ENCODE results near the gene BNIP3.

DNA sequence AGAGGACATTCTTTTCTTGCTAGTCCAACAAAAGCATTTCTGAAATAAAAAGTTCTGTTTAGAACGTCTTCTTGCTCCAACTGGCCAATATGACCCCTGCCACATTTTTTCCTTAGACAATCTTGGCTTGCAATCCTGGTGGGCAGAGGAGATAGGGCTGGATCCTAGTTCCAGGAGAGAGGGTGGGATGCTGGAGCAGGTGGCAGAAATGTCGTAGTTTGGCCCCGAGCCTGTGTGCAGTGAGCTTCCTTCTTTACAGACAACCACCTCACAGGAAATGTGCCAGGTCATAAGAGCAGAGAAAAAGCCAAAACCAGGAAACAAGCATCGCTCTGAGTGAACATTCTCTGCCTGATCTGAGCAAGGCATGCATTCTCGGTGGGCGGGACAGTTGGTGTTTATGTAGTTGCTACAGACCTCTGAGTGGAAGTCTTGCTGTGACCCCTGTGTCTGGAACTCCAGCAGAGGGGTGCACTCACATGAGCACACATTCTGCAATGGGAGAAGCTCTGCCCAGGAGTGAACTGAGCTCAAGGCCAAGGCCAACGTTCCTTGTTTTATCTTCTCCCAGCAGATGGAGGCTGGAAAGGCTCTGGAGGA lies 230.2 kb downstream of the TCERG1L start:
- PRO-cap, 3 experiments, result no peak in any of the 3 experiments
- RAMPAGE, long total RNA, result no peak

GRCh38 chr10:131905969-131906482 lies 5.2 kb downstream of the PPP2R2D start:
- PRO-cap, 3 experiments, result no peak in any of the 3 experiments
- RAMPAGE, long total RNA, result no peak

DNA sequence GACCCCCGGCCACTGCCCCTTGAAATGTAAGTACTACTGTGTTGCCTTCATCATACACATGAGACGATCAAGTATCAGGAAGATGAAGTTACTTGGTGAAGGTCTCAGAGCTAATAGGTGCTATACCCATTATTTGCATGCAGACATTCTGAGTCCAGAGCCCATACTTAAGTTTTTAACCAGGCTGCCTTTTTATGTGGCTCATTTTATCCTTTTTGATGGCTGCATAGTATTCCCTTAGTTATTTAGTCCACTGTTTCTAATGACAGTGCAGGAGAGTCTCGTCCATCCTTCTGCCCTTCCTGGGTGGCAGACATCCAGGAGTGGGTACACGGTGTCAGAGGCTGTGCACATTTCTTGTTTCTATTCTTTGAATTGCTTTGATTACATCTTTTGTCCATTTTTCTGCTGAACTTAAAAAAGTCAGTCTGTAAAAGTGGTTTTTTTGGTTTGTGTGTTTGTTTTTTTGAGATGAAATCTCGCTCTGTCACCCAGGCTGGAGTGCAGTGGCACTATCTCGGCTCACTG lies 11.8 kb downstream of the PPP2R2D start:
- PRO-cap, 3 experiments, result no peak in any of the 3 experiments
- RAMPAGE, long total RNA, result no peak

DNA sequence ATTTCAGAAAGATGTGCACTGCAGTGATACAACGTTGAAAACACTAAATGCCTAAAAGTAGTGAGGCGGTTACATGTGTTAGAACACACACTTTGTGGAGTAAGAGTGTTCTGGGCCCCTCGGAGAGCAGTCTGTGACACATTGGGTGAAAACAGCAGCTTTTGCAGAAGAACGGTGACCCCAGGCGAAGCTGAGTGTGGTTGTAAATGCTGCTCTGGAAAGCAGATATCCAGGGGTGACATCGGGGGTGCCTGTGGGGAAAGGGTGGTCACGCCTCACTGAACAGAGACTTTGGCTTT lies 13.7 kb downstream of the PPP2R2D start:
- PRO-cap, 3 experiments, result no peak in any of the 3 experiments
- RAMPAGE, long total RNA, result no peak

- PRO-cap, 3 experiments, result no peak in any of the 3 experiments
- RAMPAGE, long total RNA, result no peak
Observed at GRCh38 chr10:131973433-131974148, 8.1 kb downstream of the BNIP3 start.

- PRO-cap, 3 experiments, result peak in 3 of 3 experiments; most common plus-strand start chr10:131982075 (in 2); most common minus-strand start chr10:131981923 (in 3)
- RAMPAGE, long total RNA, result start-site peak on the minus strand at chr10:131981804-131981942, 3,503 and 162 reads in 2 replicates
Observed at GRCh38 chr10:131981662-131982551, at the start of gene BNIP3. Gene BNIP3 (minus strand): TSS chr10:131981923.

- PRO-cap, 3 experiments, result no peak in any of the 3 experiments
- RAMPAGE, long total RNA, result no peak
Observed at GRCh38 chr10:132142832-132143110, 44.0 kb upstream of the DPYSL4 start.

DNA sequence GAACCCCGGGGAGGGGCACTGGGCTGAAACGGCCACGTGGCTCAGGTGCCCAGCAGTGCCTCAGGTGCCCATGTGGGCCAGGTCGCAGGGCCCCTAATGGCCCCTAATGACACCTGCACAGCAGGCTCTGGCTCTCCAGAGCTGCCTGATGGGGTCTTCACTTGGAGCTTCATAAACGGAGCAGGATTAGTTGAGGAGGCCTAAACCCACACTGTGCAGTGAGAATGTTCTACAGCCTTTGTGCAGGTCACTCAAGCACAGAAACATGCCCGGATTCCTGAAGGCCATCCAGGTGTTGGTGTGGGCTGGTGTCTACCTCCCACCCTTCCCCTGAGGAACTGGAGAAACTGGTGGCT lies 32.8 kb upstream of the DPYSL4 start:
- PRO-cap, 3 experiments, result no peak in any of the 3 experiments
- RAMPAGE, long total RNA, result no peak

DNA sequence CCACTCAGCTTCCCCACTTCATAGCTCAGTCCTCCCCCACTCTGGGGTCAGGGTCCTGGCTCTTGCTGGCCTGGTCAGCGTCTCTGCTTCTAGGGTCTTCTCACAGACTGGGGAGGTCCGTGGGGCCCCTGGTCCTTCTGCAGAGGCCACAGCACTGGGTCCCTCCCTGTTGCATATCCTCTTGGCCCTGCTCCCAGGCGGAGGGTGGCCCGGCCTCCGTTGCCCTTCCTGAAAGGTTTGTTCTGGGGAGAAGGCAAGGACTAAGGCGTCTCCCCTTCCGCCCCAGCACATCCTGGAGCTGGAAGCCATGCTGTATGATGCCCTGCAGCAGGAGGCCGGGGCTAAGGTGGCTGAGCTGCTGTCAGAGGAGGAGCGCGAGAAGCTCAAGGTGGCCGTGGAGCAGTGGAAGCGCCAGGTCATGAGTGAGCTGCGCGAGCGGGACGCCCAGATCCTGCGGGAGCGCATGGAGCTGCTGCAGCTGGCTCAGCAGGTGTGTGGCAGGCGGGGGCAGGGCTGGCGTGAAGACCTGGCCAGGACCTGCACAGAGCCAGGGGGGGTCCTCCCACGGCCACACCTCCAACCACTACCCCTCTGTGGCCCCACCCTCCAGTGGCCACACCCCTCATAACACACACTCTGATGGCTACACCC lies 23.7 kb upstream of the DPYSL4 start:
- PRO-cap, 3 experiments, result no peak in any of the 3 experiments
- RAMPAGE, long total RNA, result no peak

GRCh38 chr10:132248783-132249552 lies 58.8 kb downstream of the STK32C start:
- PRO-cap, 3 experiments, result peak in 1 of 3 experiments; most common minus-strand start chr10:132249086 (in 1)
- RAMPAGE, long total RNA, result no peak

GRCh38 chr10:132311223-132311695 lies 3.5 kb upstream of the STK32C start:
- PRO-cap, 3 experiments, result no peak in any of the 3 experiments
- RAMPAGE, long total RNA, result no peak

DNA sequence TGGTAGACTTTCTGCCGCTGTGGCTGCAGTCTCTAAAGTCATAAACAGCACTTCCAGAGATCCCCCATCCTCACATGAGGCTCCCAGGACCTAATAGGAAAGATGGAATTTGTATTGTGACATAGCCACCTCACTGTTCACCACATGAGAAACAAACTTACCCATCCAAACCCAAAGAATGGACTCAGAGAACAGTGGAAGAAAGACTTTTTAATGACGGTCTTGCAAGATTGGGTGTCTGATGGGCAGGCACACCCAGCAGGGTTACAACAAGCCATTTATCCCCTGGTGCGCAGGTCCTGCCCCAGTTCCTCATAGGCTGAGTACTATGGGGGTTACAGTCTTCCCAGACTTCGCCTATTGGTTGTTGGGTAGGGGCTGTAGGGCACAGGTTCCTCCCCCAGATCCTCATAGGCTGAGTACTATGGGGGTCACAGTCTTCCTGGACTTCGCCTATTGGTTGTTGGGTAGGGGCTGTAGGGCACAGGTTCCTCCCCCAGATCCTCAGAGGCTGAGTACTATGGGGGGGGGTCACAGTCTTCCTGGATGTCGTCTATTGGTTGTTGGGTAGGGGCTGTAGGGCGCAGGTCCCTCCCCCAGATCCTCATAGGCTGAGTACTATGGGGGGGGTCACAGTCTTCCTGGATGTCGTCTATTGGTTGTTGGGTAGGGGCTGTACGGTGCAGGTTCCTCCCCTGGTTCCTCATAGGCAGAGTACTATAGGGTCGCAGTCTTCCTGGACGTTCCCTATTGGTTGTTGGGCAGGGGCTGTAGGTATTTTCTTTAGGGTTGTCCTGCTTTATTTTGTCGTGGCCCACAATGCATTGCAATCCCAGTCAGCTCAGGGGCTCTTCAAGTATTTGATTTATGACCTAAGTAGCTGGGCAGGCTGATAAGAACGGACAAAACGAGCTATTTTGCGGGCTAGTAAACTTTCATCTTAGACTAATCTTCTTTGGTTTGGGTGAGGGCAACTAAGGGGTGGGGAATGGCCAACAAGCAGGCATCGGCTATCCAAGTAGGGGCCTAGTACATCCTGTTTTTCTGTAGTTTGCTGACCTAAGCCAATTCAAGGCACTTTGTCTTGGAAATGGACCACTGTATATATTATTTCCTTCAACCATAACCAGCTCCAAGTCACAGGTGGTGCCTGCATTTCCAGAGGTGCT lies 3.3 kb downstream of the LRRC27 start:
- PRO-cap, 3 experiments, result no peak in any of the 3 experiments
- RAMPAGE, long total RNA, result no peak

DNA sequence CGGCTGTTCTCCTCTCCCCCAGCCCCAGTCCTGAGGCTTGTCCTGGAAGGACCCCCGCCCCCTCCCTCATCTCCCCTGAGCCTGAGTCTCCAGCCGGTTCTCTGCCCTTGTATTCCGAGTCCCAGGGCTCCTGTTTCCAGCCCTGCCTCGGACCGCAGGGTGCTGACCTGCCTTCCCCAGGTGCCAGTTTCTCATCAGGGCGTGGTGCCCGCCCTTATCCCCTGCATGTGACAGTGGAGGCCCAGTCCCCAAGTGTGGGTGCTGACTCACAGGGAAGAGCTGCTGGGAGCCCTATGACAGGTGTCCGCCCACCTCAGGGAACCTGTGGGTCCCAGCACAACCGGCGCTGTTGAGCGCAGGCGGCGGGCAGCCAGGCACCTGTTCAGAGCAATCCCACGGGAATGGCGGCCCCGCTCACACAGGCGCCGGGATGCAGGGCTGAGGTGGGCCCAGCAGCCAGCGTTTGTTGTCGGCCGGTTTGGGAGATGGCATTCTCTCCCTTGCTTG lies 2.0 kb downstream of the PWWP2B start:
- PRO-cap, 3 experiments, result no peak in any of the 3 experiments
- RAMPAGE, long total RNA, result no peak

GRCh38 chr10:132408781-132409528 lies 12.0 kb downstream of the PWWP2B start:
- PRO-cap, 3 experiments, result no peak in any of the 3 experiments
- RAMPAGE, long total RNA, result no peak

DNA sequence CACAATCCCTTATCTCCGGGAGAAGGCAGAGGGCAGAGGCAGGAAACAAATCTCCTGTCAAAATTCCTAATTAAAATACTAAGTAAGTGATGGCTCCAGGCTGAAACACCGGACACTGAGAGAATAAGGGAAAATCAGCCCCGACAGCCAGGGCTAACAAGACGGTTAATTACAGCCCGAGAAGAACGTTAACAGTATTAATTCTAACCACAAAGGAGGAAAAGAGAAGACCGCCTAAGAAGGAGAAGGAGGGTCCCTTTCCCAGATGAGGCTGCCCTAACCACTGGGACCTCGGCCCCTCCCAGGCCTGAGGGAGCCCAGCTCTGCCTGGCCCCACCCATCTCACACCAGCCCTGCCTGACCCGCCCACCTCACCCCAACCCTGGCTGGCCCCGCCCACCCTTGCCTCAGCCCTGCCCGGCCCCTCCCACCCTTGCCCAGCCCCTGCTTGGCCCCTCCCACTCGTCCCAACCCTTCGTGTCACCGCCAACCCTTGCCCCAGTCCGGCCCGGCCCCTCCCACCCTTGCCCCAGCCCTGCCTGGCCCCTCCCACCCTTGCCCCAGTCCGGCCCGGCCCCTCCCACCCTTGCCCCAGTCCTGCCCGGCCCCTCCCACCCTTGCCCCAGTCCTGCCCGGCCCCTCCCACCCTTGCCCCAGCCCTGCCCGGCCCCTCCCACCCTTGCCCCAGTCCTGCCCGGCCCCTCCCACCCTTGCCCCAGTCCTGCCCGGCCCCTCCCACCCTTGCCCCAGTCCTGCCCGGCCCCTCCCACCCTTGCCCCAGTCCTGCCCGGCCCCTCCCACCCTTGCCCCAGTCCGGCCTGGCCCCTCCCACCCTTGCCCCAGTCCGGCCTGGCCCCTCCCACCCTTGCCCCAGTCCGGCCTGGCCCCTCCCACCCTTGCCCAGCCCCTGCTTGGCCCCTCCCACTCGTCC lies 51.5 kb downstream of the PWWP2B start:
- PRO-cap, 3 experiments, result no peak in any of the 3 experiments
- RAMPAGE, long total RNA, result no peak

DNA sequence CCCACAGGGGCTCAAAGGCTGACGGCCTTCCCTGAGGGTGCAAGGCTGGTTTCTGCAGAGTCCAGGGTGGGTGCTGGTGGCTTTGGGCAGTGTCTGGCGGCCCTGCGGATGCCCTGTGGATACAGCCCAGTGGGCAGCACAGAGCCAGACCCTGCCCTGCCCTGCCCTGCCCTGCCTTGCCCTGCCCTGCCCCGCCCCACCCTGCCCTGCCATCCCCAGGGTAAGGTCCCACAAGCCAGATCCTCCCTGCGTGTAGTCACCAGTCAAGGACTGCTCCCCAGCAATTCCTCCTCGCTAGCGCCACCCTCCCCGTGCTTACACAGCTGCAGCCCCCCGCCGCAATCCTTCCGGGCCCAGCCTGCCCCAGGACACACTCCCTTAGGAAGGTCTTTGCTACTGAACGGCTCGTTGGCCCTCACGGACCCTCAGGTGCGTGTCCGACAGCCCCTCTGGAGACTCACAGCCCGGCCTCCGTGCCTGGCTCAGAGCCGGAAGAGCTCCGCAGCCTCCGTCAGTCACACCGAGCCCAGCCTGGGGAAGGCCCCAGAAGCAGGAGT lies 68.2 kb downstream of the PWWP2B start:
- PRO-cap, 3 experiments, result no peak in any of the 3 experiments
- RAMPAGE, long total RNA, result no peak

DNA sequence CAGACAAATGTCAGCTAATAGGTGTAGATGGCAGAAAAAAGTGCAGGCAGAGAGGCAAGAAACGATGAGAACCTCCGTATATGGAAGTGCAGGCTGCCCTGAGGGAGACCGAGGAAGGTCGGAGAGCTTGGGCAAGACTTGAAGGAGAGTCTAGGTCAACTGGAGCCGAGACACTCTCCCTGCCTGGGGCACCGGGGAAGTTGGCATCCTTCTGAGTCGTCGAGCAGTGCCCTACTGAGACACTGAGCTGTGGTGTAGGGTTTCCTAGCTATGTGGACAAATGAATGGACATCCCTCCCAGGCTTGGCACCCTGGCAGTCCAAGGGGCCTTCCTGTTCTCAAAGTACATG lies 57.3 kb upstream of the INPP5A start:
- PRO-cap, 3 experiments, result no peak in any of the 3 experiments
- RAMPAGE, long total RNA, result no peak

GRCh38 chr10:132515025-132515659 lies 22.4 kb upstream of the INPP5A start:
- PRO-cap, 3 experiments, result no peak in any of the 3 experiments
- RAMPAGE, long total RNA, result no peak

DNA sequence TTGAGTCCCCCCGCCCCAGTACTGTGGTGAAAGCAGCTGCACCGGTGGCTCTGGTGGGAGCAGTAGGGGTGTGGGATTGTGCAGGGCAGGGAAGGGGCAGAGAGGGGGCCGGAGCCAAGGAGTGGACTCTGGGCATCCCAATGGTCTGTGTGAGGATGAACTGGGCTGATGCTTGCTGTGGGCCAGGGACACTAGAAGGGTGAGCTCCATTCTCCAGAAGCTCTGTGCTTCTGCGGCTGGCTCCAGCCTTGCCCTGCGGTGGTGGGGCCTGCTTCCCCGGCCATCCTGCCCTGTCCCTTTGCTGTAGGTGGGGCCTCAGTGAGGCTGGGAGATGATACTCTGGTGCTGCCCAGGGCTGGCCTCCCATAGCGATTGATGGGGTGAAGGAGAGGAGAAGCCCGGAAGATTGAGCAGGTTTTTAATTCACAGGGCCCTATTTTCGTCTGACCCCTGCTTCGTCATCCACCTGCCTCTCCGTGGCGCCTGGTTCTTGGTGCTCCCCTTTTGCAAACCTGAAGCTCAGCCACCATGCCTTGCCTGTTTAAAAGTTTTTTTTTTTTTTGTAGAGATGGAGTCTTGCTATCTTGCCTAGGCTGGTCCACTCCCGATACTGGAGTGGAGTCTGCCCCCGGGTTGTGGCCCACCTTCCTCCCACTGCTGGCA lies 41.9 kb downstream of the INPP5A start:
- PRO-cap, 3 experiments, result no peak in any of the 3 experiments
- RAMPAGE, long total RNA, result no peak

DNA sequence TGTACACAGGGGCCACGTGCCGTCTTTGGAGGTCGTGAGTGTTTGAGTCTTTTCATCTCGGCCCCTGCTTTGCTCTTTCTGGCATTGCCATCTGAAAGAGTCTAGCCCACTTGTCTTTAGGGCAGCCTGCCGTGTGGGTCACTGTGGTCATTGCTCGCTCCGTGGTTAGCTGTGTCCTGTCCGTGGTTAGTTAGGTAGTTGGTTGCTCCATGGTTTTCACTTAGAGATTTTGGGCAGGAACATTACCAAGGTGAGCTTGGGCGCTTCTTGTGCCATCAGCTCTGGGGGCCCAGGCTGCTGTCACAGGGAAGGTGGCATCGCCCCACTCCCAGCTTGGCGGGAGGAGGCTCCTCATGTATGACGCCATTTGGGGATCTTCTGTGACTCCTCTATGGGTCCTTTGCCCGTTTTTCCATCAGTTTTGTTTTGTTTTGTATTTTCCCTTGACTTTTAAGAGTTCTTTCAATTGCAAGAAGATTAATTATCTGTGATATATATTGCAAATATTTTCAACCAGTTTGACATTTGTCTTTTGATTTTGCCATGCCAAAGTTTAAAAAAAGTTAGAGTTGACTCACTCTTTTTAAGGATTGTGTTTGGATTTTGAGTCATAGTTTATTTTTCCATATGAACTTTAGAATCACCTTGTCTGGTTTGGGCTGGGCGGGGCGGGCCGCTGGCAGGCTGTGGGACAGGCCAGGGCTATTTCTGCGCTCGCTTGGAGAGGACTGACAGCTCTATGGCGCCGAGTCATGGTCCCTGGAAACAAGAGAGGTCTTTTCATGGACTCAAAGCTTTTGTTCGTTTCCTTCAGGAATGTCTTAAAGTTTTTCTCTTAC lies 53.3 kb downstream of the INPP5A start:
- PRO-cap, 3 experiments, result no peak in any of the 3 experiments
- RAMPAGE, long total RNA, result no peak